Helper T cell (primary cell): ENCODE data around the genes KLHDC3, SRF and ABCC10.

DNA sequence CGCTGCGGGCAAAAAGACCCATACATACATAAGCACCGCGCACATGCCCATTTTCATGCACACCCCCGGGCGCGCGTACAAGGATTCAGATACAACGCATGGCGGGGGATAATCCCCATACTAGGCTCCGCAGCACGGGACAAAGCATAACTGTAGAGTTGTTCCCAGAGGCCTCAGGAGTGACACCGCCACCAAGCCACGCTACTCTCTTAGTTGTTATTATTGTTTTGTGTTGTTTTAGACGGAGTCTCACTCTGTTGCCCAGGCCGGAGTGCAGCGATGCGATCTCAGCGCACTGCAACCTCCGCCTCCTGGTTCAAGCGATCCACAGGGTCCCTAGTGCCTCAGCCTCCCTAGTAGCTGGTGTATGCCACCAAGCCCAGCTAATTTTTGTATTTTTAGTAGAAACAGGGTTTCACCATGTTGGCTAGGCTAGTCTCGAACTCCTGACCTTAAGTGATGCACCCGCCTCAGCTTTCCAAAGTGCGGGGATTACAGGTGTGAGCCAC lies 519 bp upstream of the C6orf226 start:
- PRO-cap, 2 experiments = peak in 2 of 2 experiments; most common plus-strand start position 56 of the sequence (in 1)

GRCh38 chr6:42966225-42966962 lies 5.8 kb downstream of the GNMT start:
- PRO-cap, 2 experiments = no peak in any of the 2 experiments

DNA sequence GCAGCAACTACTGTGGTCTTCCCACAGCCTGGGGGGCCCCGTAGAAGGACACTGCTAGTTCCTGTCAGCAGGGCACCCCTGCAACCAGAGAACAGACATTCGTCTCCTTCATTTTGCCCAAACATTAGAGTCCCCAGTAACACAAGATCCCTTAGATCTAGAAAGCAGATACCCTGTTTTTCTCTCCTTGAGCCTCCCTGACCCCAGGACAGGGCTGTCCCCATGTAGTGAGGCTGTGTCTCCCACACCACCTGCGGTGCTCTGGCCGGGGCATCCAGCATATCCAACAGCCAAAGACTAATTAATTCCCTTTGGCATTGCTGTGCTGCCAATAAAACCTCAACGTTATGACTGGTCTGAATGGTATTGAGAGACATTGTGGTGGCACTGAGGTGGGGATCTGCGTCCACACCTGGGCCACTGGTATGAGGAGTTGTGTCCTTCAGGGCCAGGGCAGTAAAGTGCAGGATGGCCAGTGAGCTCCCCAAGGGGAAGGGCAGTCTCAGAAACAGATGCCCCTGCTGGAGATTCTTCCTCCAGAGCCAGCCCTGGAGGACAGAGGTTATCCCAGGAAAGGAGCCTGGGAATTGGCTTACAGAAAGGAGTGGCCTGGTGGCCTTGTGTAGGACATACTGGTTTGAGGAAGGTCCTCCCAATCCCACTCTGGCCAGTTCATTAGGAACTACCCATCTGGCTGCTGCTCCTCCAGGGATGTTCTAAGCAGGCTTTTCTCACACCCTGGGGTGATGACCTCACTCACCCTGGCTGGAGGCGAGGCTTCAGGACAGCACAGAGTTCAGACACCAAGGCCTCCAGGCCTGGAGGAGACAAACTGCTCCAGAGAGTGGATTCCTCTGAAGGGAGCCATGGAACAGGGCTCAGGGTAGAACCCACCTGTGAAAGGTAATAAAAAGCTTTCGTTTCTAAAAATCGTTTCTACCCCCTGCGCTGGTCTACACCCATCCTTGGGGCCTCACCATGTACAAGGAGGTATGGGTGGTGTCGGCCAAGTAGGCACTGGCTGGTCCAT lies 8.7 kb downstream of the GNMT start:
- PRO-cap, 2 experiments = no peak in any of the 2 experiments

DNA sequence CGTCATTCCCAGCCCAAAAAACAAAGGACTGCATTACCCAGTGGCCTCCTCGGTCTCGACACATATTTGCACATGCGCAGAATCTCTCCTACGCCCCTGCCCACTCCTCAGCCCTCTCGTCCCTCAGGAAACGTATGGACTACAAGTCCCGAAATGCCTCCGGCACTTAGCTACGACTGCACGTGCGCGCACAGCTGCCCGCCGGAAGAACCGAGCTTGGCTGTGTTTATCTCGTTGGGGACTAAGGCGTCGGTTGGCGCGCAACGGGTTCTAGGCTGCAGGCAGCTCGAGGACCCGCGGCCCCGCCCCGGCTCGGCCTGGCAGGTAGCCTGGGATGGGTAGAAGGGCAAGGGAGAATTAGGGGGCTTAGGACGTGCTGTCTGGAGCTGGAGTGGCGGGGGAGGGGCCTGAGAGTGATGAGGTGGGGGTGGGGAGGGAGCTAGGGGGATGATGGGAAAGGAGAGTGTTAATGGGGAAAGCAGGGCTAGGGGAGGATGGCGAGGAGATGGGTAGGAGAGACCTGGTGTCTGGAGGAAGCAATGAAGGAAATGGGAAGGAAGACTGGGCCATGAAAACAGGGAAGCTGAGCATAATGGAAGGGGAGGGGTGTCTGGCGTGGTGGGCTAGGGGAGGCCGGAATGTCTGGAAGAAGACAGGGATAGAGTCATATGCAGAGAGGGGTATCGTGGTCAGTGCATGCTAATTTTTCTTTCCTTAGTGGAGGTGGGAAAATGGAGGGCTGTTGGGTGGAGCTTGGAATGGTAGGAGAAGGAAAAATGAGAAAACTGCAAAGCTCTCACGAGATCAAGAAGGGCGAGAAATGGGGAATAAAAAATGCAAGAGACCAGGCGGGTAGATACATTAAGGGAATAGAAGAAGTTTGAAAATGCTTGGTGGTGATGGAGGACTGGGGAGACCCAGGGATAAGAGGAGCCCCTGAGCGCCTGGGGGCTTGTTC lies at the start of gene KLHDC3:
TSS of gene KLHDC3 (plus strand) at position 225 of the 958 bp plus-strand sequence.
- PRO-cap, 2 experiments = peak in 2 of 2 experiments; most common plus-strand start position 225 of the sequence (in 2)

DNA sequence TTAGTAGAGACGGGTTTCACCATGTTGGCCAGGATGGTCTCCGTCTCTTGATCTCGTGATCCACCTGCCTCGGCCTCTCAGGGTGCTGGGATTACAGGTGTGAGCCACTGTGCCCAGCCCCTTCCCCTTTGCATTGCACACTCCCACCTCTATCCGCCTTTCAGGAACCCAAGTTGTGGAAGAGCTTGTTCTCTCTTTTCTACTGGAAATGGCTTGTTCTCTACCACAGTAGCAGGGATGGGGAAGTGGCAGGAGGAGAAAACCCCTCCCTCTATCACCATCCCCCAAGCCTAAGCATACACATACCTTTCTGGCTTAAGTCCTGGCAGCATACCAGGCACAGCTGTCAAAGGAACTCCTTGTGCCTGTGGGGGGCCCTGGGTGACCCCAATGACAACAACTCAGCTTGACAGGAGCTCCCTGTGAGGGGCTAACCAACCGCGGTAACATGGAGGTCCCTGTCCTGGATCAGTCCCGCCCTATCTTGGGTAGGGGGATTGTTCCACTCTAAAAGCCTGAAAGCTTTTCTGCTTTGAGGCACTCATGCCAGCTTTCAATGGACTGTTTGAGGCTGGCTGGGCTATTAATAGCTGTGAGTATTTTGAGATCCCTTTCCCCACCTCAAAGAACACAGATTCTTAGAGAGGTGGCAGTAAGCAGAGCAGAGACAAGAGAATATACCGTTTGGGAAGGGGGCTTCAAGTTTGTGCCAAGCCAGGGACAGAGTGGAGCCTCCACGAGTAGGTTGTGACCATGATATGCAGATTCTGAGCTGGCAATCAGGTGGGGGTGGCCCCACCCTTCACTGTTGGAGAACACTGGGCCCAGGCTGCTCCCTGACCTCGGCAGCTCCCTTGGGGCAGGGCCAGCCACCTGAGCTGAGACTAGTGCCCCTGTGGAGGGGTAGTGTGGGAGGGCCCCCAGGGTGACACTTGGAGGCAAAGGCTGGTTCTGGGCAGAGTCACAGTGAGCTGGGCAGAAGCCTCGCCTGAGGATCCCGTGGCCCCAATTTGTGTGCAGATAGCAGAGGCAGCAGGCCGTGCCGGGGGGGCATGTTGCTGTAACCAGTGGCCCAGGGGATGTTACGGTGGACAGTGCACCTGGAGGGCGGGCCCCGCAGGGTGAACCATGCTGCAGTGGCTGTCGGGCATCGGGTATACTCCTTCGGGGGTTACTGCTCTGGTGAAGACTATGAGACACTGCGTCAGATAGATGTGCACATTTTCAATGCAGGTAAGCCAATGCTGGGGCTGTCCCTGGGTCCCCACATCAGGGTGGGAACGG lies 2.5 kb downstream of the KLHDC3 start:
- PRO-cap, 2 experiments = no peak in any of the 2 experiments

GRCh38 chr6:43147285-43147655 lies 23.8 kb upstream of the SRF start:
- PRO-cap, 2 experiments = no peak in any of the 2 experiments

- PRO-cap, 2 experiments = peak in 2 of 2 experiments; most common plus-strand start chr6:43171269 (in 2); most common minus-strand start chr6:43171031 (in 2)
Observed at GRCh38 chr6:43170618-43171743, at the start of gene SRF. Gene SRF, plus strand, starts transcription at chr6:43171269.

DNA sequence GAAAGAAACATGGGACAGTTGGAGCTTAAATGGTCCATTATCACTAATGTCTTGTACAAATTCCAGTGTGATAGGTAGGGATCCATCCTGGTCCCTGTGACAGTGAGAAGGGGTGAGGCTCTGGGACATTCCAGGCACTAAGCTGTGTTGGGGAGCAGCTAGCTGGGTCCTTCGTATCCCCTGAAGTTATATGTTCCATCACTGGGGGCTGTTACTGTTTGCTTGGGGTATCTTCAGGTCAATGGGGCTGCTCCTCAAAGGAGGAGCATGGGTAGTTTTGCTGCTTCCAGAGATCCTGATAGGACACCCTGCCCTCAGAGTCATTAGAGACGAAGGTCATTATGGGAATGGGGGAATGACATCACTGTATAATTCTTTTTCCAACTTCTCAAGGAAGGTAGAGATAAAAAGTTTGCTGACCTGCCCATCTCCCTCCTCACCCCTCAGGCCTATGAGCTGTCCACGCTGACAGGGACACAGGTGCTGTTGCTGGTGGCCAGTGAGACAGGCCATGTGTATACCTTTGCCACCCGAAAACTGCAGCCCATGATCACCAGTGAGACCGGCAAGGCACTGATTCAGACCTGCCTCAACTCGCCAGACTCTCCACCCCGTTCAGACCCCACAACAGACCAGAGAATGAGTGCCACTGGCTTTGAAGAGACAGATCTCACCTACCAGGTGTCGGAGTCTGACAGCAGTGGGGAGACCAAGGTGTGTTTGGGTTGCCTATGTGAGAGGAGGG lies 2.5 kb downstream of the SRF start:
- PRO-cap, 2 experiments = no peak in any of the 2 experiments

- PRO-cap, 2 experiments = no peak in any of the 2 experiments
Observed at GRCh38 chr6:43205830-43206199, 23.5 kb downstream of the DNPH1 start.

DNA sequence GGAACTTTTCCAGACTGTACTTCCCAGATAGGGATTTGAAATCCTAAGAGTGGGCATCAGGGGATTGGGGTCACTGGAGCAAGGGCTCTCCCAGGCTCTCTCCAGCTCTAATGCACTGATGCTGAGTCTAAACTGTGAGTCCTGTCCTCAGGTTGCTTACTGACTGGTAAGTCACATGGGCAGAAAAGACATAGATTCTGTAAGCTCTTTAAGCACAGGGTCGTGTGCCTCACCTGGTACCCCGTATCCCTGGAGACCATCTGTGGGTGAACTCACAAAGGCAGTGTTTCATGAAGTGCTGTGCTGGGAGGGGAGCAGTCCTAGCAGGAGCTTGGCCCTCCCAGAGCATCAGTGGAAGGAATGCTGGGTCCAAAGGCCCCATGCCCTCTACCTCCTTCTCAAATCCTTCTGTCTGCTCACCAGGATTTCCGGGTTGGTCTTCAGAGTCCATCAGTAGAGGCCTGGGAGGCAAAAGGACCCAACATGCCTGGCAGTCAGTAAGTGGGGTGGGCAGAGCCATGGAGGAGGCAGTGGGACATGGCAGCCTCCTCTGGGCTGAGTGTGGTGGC lies 5.5 kb downstream of the DNPH1 start:
- PRO-cap, 2 experiments = peak in 1 of 2 experiments; most common plus-strand start position 317 of the sequence (in 1); most common minus-strand start position 123 of the sequence (in 1)

DNA sequence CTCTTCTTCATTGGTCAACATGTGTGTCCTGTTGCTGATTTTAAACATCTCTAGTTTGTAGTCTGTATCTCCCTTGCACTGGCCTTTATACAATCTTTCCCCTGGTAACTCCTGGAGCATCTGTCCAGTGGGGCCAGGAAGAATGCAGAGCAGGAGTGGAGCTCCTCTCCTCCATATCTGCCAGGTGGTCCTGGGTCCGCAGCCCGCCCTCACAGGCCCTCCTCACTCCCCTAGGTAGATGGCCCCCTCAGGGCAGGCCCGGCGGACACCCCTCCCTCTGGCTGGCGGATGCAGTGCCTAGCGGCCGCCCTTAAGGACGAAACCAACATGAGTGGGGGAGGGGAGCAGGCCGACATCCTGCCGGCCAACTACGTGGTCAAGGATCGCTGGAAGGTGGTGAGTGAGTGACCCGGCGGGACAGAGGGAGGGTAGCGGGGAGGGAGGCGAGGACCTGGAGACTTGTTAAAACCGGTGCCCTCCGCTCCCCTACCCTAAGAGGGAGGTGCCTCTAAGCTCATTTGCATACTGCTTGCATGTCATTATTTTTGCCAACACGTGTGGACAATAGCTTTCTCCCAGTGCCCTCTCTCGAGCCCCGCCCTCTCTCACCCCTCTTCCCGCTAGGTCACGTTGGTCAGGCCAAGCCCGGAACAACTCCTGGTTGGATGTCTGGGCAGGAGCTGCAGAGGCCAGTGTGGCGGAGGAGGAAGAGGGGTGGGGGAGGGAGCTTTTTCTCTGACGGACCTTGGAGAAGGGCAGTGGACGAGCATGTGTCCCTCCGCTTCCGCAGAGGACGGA lies 3.3 kb downstream of the TTBK1 start:
- PRO-cap, 2 experiments = no peak in any of the 2 experiments

DNA sequence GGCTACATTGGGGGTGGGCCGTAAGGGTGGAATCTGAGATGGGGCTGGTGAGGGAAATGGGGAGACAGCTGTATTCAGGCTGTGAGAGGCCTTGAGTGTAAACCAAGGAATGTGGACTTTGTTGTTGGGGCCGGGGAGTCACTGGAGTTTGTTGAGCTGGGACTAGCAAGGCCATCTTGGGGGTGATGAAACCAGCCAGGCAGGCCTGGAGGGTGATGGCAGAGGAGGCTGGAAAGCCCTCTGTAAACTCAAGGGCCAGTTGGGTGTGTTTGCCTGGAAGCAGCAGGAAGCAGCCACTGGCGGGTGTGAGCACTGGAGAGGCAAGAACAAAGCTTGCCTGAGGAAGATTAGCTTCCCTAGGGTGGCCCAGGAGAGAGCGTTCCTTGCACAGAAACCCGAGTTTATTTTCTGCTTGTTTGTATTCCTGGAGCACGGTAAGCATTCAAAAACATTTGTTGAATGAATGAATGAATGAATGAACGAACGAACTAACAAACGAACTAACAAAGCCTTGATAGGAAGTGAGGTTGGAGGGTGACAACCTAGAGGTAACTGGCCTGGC lies 18.9 kb downstream of the TTBK1 start:
- PRO-cap, 2 experiments = no peak in any of the 2 experiments

DNA sequence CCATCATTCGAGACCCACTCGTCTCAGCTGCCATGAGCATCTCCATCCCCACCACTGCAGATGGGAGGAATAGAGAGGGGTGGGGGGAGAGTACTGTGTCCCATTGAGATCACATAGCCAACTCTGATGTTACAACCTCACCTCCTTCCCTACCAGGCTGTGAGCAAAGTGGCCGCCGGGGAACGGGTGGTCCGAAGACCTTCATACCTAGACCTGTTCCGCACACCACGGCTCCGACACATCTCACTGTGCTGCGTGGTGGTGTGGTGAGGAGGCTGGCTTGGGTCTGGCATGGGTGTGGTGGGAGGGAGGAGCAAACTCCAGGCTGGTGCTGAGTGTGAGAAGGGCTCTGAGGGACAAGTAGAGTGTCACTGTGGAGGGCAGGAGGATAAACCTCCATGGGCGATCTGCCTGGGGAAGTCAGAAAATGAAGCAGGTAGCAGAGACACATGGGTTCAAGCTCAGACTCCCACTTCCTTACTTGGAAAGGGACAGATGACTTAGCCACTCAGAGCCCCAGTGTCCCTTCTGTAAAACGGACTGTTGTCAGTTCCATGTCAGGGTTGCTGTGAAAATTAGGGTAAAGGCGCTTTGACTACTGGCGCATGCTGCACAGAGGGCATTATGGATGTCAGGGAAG lies 3.5 kb downstream of the SLC22A7 start:
- PRO-cap, 2 experiments = no peak in any of the 2 experiments

- PRO-cap, 2 experiments = no peak in any of the 2 experiments
Observed at GRCh38 chr6:43340174-43340679, 29.2 kb downstream of the ZNF318 start.

DNA sequence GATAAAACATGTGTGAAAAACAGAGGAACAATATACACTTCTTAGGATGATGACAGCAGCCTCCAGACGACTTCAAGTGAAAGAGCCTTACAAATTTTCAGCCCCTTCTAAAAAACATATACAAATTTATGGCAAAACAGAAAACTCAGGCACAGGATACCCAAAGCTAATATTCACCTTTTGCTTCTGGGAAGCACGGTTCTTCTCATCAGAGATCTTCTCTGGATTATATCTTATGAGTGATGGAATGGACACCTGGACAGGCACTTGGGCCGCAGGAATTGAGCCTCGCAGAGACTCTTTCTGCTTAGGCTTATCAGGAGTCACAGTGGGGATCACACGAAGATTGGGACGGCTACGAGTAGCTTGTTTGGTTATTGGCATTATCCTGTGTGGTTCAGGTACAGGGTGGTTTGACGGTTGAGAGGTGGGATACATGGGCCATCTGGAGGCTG lies 14.9 kb downstream of the ZNF318 start:
- PRO-cap, 2 experiments = no peak in any of the 2 experiments

GRCh38 chr6:43427109-43428030 lies at the start of gene ABCC10:
Gene ABCC10, plus strand, starts transcription at chr6:43427541.
- PRO-cap, 2 experiments = peak in 2 of 2 experiments; most common plus-strand start chr6:43427657 (in 2); most common minus-strand start chr6:43427322 (in 2)

- PRO-cap, 2 experiments = peak in 1 of 2 experiments; most common plus-strand start chr6:43428222 (in 1); most common minus-strand start chr6:43428226 (in 1)
Observed at GRCh38 chr6:43428031-43428482, 716 bp downstream of the ABCC10 start.

DNA sequence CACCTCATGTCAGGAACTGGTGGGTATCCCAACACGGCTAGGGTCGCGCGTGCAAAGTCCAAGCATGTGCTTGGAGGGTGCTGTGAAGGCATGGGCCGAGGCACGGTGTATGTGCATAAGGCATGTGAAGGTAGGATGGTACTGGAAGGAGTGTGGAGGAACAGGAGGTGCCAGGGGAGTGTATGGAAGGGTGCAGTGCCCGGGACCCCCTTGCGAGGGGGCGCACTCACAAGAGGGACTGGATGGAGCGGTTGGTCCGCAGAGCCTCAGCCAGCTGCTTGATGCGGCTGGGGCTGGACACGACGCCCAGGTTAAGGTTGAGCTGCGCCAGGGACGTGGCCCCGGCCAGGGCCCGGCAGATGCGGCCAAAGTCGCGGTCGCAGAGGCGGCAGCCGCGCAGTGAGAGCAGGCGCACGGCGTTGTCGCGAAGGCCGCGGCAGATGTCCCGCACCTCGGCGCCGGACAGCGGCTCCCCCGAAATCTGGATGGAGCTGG lies 815 bp downstream of the LRRC73 start:
- PRO-cap, 2 experiments = no peak in any of the 2 experiments

DNA sequence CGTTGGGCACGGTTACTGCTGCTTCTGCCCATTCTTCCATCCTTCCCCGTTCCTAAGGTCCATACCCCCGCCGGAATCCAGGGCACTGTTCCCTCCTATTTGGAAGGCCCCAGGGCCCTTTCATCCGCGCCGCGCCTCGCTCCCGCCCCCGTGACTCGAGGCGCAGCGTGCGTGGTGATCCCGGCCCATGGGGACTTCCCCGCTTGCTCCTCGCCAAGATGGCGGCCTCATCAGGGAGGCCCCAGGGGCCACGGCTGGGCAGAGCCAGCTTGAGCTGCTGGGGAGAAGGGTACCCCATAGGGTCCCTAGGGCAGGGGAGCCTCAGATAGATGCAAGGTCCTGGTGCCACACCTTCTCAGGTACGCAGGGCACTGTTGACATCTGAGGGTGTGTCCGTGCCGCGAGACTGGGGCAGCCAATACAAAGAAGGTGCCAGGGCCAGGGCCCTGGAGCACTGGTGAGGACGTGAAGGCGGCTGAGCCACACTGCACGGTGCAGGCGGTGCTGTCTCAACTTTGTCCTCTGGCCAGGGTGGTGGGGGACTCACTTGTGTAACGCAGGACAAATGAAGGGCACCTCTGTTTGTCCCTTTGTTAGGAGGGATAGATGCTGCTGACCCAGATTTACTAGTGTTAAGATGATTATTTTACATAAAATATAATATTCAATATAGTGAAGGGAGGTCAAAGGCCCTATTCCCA lies 596 bp upstream of the LRRC73 start:
- PRO-cap, 2 experiments = no peak in any of the 2 experiments

DNA sequence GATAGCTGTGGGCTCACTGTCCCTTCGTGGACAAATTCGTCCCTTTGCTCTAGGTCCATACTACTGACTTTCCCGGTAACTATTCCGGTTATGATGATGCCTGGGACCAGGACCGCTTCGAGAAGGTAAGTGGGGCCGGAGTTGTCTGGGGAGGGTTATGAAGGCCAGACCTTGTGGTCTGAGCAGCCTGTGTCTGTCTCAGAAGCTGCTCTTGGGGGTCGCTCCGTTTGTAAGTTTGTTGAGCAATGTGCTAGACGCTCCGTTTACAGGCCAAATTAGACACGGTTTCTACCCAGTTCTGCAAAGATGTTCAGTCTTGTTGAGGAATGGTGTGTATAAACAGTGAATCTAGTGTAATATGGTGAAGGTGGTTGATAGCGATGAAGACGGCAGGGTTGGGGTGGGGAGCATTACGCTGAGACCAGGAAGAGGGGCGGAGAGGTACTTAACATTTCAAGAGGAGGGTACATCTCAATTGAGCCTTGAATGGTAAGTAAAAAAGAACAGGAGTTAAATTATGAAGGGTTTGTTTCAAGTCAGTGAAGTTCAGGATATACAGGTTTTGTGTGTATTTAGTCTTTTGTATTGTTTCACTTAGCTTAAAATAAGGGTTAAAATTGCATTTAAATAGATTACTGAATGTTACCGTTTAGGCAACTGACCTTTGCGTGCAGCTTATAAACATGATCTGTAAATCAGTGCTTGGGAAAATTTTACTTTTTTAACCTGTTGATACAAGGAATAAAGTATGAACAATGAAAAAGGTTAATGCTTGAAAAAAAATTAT lies 557 bp downstream of the POLR1C start:
- PRO-cap, 2 experiments = no peak in any of the 2 experiments